Adrenal gland (tissue), 7 donors: ENCODE measurements around a stretch of chr4.

DNA sequence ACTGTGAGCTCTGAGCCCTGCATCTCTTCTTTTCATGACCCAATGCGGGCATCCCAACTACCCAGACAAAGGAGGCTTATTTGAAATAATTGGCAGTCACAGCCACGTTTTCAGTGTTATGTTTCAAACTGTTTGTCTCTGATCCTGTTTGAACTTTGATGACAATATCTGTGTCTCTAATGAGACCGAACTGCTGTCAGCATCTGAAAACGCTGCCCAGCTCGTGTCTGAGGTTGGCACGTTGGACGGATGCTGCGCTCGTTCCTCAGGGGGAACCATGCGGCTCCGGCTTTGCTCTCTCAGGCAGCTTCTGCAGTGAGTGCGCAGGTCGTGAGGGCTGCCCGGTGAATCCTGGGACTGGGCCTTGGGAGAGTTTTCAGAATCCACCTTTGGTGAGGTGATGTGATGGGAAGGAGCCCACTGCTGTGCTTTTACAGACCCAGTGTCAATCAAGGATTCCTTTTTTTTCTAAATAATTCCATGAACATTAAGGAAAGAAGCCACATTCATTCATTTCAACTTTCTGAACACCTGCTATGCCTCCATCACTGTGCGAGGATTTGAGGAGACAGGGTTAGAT is 58.4 kb upstream of the SORBS2 start:
- PRO-cap, 3 experiments: no peak in any of the 3 experiments
- RAMPAGE, long total RNA, 4 experiments: no peak in any of the 4 experiments
- RRBS: 93% methylated on average over 4 of the region's 15 CpGs

GRCh38 chr4:185880509-185881015 is 68.6 kb upstream of the SORBS2 start:
- PRO-cap, 3 experiments: no peak in any of the 3 experiments
- RAMPAGE, long total RNA, 4 experiments: no peak in any of the 4 experiments
- RRBS: no CpG with 5 or more reads among the region's 3 CpGs

DNA sequence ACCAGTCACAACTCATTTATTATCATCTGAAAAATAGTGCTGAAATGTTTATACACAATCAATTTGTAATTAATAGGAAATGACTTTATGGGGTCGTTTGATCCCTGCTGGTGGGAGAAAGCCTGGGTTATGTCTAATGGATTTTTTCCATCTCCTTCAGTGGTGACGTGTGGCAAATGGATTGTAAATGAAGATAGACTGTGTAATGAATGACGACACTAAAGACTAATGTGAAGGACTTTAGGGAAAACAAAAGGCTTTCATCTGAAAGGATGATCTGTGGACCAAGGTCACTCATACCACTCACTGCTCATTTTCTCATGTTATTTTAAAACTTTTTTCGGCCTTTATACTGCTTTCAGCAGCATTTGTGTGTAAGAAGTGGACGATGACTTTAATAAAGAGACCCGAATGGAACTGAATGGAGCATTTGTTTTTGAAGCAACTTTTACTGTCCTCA is 102.9 kb upstream of the SORBS2 start:
- PRO-cap, 3 experiments: peak in 2 of 3 experiments; most common plus-strand start position 268 of the sequence (in 1)
- RAMPAGE, long total RNA, 4 experiments: no peak in any of the 4 experiments
- RRBS: no CpG with 5 or more reads among the region's 6 CpGs

GRCh38 chr4:185932799-185933700 is 121.1 kb upstream of the SORBS2 start:
- PRO-cap, 3 experiments: peak in 3 of 3 experiments; most common plus-strand start chr4:185933155 (in 1); most common minus-strand start chr4:185933070 (in 2)
- RAMPAGE, long total RNA, 4 experiments: start-site peak on the minus strand in 1 of 4 experiments, at chr4:185933070-185933540 at its widest, 853 reads per replicate
- RRBS: no CpG with 5 or more reads among the region's 14 CpGs

DNA sequence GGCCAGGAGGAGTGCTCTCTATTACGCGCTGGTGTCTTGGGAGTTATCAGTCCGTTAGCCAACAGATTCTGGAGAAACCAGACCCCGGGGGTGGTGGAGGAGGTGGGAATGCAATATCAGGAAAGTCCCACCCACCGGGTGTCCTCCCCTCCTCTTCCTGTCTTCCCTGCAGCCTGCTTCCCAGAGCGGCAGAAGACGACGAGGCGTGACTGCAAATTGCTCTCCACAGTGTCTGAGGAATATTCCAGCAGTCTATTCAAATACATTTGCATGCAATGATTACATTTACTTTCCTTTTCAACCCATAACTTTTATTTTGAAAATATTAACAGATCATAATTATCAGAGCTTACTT is 17.8 kb upstream of the TLR3 start:
- PRO-cap, 3 experiments: no peak in any of the 3 experiments
- RAMPAGE, long total RNA, 4 experiments: no peak in any of the 4 experiments
- RRBS: 44% methylated on average over 1 of the region's 9 CpGs

GRCh38 chr4:186074126-186074663 is 5.2 kb downstream of the TLR3 start:
- PRO-cap, 3 experiments: no peak in any of the 3 experiments
- RAMPAGE, long total RNA, 4 experiments: no peak in any of the 4 experiments
- RRBS: no CpG with 5 or more reads among the region's 7 CpGs

GRCh38 chr4:186132944-186133143 is 58.5 kb upstream of the CYP4V2 start:
- PRO-cap, 3 experiments: no peak in any of the 3 experiments
- RAMPAGE, long total RNA, 4 experiments: no peak in any of the 4 experiments
- RRBS: no CpG with 5 or more reads among the region's 3 CpGs

GRCh38 chr4:186151487-186152445 is 39.6 kb upstream of the CYP4V2 start:
- PRO-cap, 3 experiments: no peak in any of the 3 experiments
- RAMPAGE, long total RNA, 4 experiments: no peak in any of the 4 experiments
- RRBS: no CpG with 5 or more reads among the region's 19 CpGs

- PRO-cap, 3 experiments: no peak in any of the 3 experiments
- RAMPAGE, long total RNA, 4 experiments: no peak in any of the 4 experiments
- RRBS: no CpG with 5 or more reads among the region's 9 CpGs
Observed at GRCh38 chr4:186205122-186205562, 13.8 kb downstream of the CYP4V2 start.

GRCh38 chr4:186242103-186242334 is 14.7 kb downstream of the KLKB1 start:
- PRO-cap, 3 experiments: no peak in any of the 3 experiments
- RAMPAGE, long total RNA, 4 experiments: no peak in any of the 4 experiments
- RRBS: no CpG with 5 or more reads among the region's 5 CpGs

GRCh38 chr4:186265142-186265623 is 806 bp upstream of the F11 start:
- PRO-cap, 3 experiments: no peak in any of the 3 experiments
- RAMPAGE, long total RNA, 4 experiments: no peak in any of the 4 experiments
- RRBS: no CpG with 5 or more reads among the region's 14 CpGs

GRCh38 chr4:186622498-186623768 is 67.6 kb upstream of the MTNR1A start:
- PRO-cap, 3 experiments: no peak in any of the 3 experiments
- RAMPAGE, long total RNA, 4 experiments: no peak in any of the 4 experiments
- RRBS: no CpG with 5 or more reads among the region's 15 CpGs

DNA sequence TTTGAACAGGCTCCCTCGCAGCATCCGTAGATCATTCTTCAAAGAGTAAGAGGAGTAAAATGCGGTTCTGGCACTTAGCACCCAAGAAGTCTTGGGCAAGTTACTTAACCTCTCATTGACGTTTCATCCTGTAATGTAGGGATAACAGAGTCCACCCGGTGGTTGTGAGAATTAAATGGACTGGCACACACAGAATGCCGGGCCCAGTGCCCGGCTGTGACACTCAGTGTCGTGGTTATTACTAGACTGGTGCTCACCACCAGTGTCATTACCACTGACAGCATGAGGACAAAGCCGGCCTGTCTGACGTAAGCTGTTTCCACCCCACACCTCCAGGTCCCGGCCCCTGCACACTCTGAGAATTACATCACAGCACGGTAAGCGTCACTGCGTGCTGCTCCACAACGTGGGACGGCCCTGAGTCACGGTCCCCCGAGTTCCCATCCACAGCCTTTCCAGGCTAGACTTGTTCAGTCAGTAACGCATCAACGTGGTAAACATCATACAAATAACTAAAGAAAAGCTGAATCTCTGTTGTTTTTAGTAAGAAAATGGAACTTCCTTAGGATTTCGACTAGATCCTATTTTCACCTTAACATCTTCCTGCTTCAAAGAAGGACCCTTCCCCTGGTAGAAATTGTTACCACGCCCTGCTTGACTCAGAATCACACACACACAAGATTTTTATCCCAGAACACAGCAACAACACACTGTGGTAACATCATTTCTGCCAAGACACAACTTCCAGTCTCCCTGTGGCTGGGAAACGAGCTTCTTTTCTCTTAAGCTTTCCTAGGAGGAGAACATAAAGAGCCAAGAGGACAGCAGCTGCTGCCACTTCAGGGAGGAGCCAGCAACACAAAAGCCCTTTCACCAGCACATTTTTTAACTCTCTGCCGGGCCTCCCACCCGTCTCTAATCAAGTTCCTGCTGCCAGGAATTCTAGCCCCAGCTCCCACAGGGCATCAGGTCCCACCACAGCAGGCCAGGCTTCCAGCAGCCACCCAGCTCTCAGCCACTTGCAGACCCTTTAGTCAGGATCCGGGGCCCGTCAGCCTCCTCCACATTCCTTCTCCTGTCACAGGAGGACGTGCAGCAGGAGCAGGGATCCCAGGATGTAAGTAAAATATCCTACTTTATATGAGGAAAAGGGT is 22.7 kb downstream of the FAT1 start:
- PRO-cap, 3 experiments: no peak in any of the 3 experiments
- RAMPAGE, long total RNA, 4 experiments: no peak in any of the 4 experiments
- RRBS: 36% methylated on average over 4 of the region's 28 CpGs

DNA sequence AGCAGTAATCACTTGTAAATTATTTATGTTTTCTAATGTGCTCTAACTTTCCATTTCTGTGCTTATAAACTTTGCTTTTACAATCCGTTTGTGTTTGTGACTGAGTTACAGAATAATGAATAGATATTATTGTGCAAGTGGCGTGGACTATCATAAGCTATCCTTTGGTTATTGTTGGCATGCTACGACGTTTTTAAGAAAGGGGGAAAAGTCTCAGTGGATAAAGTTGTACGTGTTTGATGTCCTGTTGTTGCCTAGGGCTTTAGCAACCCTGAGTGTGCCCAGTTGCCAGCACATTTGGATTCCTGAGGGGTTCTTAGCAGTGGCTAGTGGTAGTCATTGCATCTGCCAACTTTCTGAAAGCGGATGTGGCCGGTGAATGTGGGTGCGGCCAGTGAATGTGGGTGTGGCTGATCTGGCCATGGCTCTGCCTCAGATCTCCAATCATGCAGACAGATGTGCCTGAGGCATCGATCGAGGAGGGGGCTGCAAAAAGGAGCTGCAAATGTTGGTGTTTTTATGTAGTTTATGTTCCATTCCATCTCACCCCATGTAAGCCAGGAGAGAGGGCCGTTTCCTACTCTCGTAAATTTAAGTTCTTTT is 41.4 kb upstream of the FAT1 start:
- PRO-cap, 3 experiments: no peak in any of the 3 experiments
- RAMPAGE, long total RNA, 4 experiments: no peak in any of the 4 experiments
- RRBS: no CpG with 5 or more reads among the region's 12 CpGs

DNA sequence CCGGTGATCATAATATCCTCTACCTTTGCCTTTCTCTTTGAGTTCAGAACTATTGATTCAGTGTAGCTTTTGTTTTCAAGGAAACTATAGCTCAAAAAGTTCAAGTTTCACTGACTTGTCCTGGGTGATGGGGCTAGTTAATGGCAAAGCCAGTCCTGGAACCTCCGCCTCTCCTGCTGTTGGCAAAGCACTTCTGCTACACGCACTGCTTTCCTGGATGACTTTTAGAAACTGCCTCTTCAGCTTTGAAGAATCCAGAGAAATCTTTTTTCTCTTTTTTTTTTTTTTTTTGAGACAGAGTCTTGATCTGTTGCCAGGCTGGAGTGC is 177.4 kb upstream of the FAT1 start:
- PRO-cap, 3 experiments: no peak in any of the 3 experiments
- RAMPAGE, long total RNA, 4 experiments: no peak in any of the 4 experiments
- RRBS: no CpG with 5 or more reads among the region's 3 CpGs

GRCh38 chr4:186901728-186902160 is 178.1 kb upstream of the FAT1 start:
- PRO-cap, 3 experiments: no peak in any of the 3 experiments
- RAMPAGE, long total RNA, 4 experiments: no peak in any of the 4 experiments
- RRBS: no CpG with 5 or more reads among the region's 4 CpGs

DNA sequence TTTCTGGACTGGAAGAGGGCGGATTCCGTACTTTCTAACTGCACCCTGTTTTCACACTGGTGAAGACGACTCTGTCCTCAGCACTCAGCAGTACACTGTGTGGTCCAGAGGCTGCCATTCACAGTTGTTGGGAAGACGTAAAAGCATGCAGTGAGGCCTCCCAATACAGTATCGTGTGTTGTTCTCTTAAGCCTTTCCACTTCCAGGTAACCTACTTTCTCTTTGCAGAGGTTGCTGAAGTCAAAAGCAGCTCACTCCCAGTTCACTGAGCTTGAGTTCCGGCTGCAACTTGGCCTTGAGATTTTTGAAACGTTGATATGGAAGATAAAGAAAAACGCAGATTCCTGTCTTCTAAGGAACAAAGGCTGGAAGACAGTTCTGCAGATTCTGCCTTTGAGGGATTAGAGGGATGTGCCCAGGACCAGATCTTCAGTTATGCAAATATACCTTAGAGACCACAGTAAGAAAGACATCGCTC is 540.9 kb downstream of the TRIML1 start:
- PRO-cap, 3 experiments: no peak in any of the 3 experiments
- RAMPAGE, long total RNA, 4 experiments: no peak in any of the 4 experiments
- RRBS: no CpG with 5 or more reads among the region's 9 CpGs

DNA sequence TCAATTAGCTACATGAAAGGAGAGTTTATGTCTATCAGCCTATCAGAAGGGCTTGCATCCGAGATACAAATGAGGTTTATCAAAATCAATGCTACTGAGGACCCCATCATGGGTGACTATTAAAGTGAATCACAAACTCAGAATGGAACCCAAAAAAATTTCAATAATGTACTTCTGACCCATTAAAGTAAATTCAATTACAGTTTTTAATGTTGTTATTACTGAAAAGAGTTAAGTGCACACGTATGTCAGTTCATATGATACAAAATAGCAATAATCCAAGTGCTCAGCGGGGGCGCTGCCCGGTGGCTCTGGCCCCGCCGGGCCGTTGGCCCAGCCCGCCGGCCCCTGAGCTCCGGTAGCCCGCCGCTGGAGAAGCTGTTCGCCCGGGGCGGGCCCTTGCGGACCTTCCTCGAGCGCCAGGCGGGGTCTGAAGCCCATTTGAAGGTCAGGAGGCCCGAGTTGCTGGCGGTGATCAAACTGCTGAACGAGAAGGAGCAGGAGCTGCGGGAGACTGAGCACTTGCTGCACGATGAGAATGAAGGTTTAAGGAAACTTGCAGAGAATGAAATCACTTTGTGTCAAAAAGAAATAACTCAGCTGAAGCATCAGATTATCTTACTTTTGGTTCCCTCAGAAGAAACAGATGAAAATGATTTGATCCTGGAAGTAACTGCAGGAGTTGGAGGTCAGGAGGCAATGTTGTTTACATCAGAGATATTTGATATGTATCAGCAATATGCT is 599.0 kb downstream of the TRIML1 start:
- PRO-cap, 3 experiments: no peak in any of the 3 experiments
- RAMPAGE, long total RNA, 4 experiments: no peak in any of the 4 experiments
- RRBS: no CpG with 5 or more reads among the region's 25 CpGs

DNA sequence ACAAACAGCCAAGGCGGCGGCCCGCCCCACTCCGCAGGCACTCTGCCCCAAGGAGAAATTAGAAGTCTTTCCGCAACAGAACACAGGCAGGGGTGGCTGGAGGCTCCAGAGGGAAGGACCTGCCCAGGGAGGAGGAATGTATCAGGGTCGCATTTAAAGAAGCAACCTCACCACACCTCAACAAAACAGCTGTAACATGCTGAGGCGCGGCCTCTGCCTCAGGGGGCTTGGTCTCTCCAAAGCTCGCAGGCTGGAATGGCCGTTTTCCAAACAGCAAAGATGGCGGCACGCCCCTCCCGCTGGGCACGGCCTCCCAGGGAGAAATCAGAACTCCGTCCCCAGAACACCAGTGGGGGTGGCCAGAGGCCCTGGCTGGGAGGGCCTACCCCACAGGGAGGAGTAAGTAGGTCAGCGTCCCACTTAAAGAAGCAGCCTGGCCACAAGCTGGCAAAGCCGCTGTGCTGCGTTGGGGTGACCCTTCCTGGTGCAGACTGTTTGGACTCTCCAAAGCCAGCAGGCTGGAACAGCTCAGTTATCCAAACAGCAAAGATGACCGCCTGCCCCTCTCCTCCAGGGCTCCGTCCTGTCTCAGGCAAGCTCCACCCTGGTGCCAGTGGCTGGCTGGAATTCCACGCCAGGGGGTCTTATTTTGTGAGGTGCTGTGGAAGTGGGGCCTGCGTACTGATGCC is 862.7 kb downstream of the TRIML1 start:
- PRO-cap, 3 experiments: no peak in any of the 3 experiments
- RAMPAGE, long total RNA, 4 experiments: no peak in any of the 4 experiments
- RRBS: no CpG with 5 or more reads among the region's 22 CpGs

GRCh38 chr4:189363955-189364507 is 576.6 kb upstream of the FRG1 start:
- PRO-cap, 3 experiments: no peak in any of the 3 experiments
- RAMPAGE, long total RNA, 4 experiments: no peak in any of the 4 experiments
- RRBS: 86% methylated on average over 5 of the region's 52 CpGs